Epithelial cell of esophagus (primary cell): ENCODE measurements around the genes FAM124B, NYAP2, IRS1 and COL4A4.

DNA sequence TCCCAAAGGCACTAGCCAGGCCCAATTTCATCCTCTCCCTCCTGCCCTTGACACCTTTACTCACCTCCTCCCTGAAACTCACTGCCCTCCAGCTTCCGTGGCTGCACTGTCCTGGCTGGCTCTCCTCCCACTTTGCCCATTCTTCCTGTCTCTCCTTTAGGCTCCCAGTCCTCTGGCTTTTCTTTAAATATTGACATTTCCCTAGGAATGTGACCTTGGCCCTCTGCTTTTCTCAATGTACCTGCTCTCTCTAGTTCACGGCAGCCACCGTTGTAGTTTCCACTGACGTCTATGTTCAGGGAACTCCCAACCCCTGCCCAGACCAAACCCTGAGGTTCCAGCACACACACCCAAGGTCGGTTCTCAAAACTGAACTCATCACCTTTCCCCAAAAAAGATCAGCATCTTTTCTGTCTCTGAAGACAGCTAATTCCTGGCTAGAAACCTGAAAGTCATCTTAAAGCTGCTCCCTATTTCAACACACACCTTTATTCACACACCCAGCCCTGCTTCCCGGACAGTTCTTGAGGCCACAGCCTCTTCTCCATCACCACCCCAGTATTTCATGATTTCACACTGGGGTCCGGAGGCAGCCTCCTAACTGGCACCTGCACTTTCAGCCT is 36.6 kb downstream of the WDFY1 start:
- RRBS = 74% methylated on average over 2 of the region's 7 CpGs

DNA sequence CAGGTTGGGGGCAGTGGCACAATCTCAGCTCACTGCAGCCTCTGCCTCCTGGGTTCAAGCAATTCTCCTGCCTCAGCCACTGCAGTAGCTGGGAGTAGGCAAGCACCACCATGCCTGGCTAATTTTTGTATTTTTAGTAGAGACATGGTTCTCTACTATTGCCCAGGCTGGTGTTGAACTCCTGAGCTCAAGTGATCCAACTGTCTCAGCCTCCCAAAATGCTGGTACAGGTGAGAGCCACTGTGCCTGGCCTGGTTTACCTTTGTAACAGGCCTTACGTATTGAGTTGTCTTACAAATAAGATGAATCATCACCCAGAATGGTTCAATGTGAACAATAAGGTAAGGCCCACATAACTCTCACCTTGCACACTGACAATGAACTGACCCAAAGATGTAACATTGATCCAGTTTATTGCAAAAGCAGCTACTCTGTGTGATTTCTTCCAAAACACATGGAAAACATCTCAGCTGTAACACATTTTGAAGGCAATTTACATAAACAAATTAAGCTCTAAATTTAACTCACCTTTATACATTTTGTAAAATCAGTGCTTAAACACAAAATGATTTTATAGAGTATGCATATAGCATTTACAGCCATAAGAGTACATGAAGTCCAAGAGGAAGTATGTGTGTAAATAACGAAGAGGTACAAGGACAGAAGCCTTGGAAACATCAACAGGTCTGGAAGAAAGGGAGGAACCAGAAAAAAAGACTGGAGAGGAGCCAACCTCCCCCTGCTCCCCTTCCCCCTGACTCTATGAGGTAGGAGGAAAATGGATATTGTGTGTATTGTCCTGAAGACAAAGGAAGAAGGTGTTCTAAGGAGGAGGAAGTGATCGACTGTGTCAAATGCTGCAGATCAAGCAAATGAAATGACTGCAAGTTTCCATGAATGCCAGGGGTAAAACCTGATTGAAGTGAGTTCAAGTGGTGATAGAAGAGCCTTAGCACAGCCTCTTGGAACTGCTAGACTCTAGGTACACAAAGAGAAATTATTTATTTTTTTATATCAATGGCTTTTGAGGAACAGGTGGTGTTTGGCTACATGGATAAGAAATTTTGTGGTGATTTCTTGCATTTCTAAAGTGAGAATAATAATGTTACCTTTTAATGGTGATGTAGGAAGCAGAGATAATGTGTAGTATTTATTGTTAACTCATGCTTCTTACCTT is 5.6 kb upstream of the WDFY1 start:
- RRBS = no CpG with 5 or more reads among the region's 3 CpGs

- RRBS = no CpG with 5 or more reads among the region's 5 CpGs
Observed at GRCh38 chr2:223997930-223998428, 40.7 kb downstream of the MRPL44 start.

- RRBS = no CpG with 5 or more reads among the region's 4 CpGs
Observed at GRCh38 chr2:224268293-224268851, 133.5 kb downstream of the FAM124B start.

DNA sequence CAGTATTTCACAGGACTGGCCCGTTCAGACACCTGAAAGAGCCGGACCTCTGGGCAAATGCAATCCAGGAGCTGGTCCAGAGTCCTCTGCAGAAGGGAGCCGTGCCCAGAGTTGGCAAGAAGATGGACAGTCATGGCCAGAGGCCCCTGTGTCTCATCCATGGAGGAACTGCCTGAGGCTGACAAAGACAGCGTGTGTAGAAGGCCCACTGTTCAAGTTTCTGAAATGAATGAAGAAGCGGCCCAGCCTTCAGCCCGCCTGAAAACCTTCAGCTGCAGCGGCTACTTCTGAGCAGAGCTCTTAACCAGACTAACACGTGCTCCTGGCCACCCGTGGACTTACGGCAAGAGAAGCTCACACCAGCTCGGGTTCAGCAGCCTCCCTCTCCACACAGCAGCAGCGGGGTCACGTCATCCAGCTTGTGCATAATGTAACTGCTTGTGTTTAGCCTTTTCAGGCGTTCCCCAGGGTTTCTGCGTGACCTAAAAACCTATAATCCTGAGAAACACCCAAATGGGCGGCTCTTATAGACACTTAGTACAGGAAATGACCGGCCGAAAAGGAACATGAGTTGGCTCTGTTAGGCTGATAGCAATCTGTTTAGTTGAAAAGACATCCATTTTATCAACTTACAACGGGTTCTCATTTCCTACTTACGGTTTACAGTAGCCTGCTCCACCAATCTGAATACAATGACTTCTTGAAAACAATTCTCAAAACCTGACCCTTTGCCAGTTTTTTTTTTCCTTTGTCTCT is at the start of gene FAM124B:
TSS of gene FAM124B (minus strand) at position 500 of the 756 bp plus-strand sequence.
- RRBS = 75% methylated on average over 2 of the region's 20 CpGs

GRCh38 chr2:224763114-224763508 is 46.9 kb upstream of the CCDC195 start:
- RRBS = no CpG with 5 or more reads among the region's 5 CpGs

DNA sequence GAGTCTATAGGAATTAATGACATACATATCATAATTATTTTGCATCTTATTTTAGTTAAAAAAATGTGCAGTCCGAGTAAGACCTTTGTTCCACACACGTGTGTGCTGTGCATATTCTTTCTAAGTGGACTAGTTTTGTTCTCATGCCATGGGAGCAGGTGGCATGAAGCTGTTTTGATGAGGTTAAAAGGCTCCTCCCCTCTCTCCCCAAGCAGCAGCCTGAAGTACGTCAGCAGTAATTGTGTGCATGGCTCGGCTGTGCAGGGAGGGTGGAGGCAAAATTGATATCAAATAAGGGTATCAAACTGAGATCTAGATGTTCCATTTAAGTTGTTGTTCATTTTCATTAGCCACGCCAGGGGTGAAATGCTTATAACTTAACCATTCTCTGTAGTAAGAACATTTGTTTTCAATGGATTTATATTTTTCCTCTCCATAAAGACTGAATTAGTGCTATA is at the start of gene NYAP2:
TSS of gene NYAP2 (plus strand) at position 235 of the 458 bp plus-strand sequence.
- RRBS = no CpG with 5 or more reads among the region's 5 CpGs

GRCh38 chr2:226118402-226119073 is 681.1 kb downstream of the IRS1 start:
- RRBS = no CpG with 5 or more reads among the region's 8 CpGs

GRCh38 chr2:226319926-226320442 is 479.6 kb downstream of the IRS1 start:
- RRBS = no CpG with 5 or more reads among the region's 1 CpG

DNA sequence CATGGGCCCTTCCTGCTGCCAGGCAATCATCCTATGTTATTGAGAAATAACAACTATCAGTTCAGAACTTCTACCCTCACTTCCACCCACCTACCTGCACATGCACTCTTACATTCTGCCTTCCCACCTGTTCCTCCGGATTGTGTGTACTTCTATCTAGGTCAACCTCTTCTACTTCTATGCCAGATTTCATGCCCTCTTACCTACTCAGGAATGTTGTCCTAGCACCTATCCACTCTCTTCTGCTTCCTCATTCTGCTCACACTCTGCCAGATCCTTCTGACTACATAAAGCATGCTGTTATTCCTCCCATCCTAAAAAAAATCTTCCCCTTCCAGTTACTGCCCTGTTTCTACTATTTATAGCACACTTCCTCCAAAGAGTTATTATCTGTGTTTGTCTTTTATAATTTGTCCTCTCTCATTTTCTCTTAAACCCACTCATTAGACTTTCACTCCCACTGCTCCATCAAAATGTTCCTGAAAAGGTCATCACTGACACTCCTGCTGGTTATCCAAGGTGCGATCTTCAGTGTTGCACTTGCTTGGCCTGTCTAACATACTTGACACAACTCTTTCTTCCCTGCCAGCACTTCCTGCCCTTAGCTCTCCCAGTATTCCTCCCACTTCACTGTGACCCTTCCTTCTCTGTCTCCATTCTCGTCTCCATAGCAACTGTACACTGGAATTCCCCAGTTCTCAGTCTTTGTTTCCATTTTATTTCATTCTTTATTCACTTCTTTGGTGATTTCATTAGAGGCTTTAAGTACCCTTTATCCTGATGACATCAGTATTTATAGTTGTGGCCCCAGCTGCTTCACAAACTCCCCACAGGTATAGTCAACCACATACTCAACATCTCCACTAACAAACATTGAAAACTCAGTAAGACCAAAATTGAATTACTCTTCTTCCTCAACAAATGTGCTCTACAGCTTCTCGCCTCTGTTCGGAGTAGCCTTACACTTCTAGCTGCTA is 333.2 kb downstream of the IRS1 start:
- RRBS = no CpG with 5 or more reads among the region's 5 CpGs

DNA sequence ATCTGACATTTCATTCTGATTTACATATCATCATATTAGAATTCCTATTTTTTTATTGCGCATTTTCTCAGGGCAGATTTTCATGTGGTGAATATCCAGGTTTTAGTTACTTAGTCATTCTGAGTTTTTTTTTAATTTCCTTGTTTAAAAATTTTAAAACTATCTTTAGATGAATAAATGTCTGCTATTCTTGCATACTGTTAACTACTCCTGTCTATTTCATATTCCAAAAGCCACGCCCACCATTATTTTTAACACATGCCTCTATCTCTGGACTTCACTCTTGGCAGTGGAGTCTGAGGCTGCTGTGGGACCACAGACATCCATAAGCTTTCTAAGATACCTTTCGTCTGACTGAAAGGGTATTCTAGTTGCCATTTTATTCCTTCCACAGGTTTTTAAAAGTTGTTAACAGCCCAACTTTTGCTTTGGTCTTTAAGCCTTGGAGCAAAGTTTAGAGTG is 164.4 kb downstream of the IRS1 start:
- RRBS = no CpG with 5 or more reads among the region's 3 CpGs

GRCh38 chr2:226660529-226661080 is 139.0 kb downstream of the IRS1 start:
- RRBS = no CpG with 5 or more reads among the region's 1 CpG

GRCh38 chr2:226725021-226725578 is 74.5 kb downstream of the IRS1 start:
- RRBS = no CpG with 5 or more reads among the region's 7 CpGs

DNA sequence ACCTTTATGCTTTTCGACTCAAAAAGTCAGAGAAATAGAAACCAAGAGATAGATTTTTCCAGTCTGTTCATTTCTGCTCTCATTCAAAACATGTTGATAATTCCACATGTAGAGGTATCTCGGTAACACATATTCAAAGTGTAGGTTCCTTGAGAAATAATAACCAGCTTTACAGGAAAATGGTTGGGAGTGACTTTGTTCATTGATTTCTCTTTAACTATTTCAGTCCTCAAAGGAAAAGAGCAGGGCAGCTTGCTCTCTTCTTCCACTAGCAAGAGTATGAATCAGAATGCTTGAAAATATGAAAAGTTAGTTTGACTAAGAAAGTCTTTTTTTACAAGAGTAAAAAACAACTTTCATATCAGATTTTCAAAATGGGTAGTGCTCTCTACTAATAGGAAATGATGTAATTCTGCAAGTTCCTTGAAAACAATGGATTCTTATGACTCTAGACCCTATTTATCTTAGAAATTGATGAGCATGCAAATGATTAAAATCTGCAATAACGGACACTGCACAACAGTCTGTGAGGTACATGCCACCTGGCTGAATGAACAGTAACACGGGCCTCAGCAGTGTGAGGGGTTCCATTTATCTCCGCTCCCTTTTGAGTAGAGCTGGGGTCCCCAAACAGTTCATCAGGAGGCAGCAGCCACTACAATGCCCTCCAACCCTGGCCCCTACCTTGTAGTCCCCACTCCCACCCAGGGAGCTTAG is 65.6 kb downstream of the IRS1 start:
- RRBS = no CpG with 5 or more reads among the region's 5 CpGs

- RRBS = no CpG with 5 or more reads among the region's 5 CpGs
Observed at GRCh38 chr2:226738114-226738513, 61.5 kb downstream of the IRS1 start.

- RRBS = no CpG with 5 or more reads among the region's 9 CpGs
Observed at GRCh38 chr2:226759676-226760146, 39.9 kb downstream of the IRS1 start.

DNA sequence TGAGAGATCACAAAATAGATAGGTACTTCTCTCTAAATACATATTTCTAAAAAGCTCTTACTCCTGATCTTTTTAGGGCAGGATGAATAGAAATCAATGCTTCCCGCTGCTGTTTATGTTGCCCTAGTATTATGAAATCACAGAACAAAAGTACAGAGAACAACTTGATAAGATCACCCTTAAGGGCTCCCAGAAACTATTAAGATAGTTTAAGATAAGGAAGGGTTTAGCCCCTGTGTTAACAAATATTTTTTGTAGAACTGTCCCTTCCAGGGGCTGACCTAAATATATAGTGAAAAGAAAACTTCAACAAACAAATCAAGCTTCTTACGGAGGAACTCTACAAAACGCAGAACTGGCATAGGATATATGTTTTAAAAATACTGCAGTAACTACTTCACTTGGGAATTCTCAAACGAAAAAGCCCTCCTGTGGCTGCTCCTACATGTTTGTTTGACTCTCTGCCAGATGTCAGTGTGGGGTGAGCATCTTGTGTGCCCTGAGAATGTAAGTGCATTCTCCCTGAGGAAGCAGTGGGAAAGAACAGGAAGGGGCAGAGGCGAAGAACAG is 5.2 kb downstream of the IRS1 start:
- RRBS = no CpG with 5 or more reads among the region's 5 CpGs

DNA sequence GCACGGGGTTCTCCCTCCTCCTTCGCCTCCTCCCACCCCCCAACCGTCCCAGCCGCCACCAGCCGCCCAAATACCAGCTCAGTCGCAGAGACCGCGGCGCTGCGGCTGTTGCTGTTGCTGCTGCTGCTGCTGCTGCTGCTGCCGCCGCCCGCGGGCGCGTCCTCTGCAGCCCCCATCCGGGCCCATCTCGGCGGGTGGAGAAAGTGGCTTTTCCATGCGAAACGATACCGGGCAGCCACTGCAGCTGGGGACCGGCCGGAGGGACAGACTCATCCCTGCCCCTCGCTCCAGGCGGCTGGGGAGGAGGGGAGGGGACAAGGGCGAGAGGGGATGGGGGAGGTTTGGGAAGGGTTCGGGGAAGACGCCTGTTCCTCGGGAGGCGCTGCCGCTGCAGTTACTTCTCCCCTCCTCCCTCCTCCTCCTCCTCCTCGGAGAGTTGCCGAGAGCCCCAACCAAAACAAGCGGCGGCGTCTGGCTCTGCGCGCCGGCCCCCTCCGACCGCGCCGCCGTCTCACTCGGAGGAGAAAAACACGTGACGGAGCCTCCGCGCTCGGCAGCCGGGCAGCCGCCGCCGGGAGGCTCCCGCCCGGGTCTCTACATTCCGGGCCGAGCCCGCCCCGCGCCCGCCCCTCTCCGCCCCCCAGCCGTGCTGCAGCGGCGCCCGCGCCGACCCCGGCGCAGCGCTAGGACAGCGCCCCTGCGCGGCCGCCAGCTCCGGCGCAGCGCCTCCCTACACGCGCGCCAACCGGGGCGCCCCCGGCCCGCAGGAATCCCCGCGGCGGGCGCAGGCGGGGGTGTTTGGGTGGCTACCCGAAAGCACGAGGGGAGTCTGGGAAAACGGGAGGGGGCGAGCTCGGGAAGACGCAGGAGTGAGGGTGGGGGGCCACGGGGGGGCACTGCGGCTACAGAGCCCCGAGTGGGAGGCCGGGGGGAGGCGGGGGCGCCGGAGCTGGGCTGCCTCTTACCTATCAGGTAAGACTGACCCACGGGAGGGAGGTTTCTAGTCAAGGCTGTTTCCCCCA is at the start of gene IRS1:
TSS of gene IRS1 (minus strand) at position 570 of the 1,022 bp plus-strand sequence.
- RRBS = 2% methylated on average over 34 of the region's 106 CpGs

- RRBS = no CpG with 5 or more reads among the region's 13 CpGs
Observed at GRCh38 chr2:227163404-227163820, 593 bp downstream of the COL4A4 start.

GRCh38 chr2:227163821-227164866 is at the start of gene COL4A4:
COL4A4 (minus strand) TSS chr2:227164205.
- RRBS = 1% methylated on average over 32 of the region's 94 CpGs